SK-MEL-5 (cell line): ENCODE measurements around the genes MBOAT2 and YWHAQ.

RAMPAGE:
- cytosol, long total RNA = no peak
- long total RNA = no peak
- nucleus, long total RNA = no peak
Measured at GRCh38 chr2:8665268-8665626, 16.6 kb upstream of the ID2 start.

RAMPAGE:
- cytosol, long total RNA = no peak
- long total RNA = no peak
- nucleus, long total RNA = no peak
Measured at GRCh38 chr2:8731398-8732022, 49.7 kb downstream of the ID2 start.

GRCh38 chr2:9003515-9004249, at the start of gene MBOAT2:
Gene MBOAT2 (minus strand): TSS chr2:9003684.
RAMPAGE:
- cytosol, long total RNA = no peak
- long total RNA = no peak
- nucleus, long total RNA = start-site peak on the plus strand at chr2:9004048-9004090, 24 and 11 reads in 2 replicates

DNA sequence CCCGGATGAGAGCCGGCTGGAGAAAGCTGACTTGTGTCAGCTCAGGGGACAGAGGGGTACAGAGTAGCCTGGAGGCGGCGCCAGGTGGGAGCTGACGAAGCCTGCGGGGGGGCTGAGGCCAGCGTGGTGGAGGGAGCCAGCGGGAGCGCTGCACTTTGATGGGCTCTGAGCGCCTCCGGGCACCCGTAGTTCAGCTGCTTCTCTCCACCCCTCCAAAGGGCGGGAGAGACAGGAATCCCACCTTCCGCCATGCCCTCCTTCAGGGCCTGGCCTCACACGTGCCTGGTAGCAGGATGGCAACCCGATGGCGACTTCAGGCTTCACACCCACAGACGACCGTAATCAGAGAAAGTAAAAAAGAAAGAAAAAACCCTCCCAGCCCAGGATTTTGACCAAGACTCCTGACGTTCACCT, 60.9 kb upstream of the ASAP2 start:
RAMPAGE:
- cytosol, long total RNA = no peak
- long total RNA = no peak
- nucleus, long total RNA = no peak

RAMPAGE:
- cytosol, long total RNA = no peak
- long total RNA = no peak
- nucleus, long total RNA = no peak
Measured at GRCh38 chr2:9286651-9287492, 80.3 kb downstream of the ASAP2 start.

GRCh38 chr2:9322556-9323363, 100.6 kb downstream of the ITGB1BP1 start:
RAMPAGE:
- cytosol, long total RNA = no peak
- long total RNA = no peak
- nucleus, long total RNA = no peak

DNA sequence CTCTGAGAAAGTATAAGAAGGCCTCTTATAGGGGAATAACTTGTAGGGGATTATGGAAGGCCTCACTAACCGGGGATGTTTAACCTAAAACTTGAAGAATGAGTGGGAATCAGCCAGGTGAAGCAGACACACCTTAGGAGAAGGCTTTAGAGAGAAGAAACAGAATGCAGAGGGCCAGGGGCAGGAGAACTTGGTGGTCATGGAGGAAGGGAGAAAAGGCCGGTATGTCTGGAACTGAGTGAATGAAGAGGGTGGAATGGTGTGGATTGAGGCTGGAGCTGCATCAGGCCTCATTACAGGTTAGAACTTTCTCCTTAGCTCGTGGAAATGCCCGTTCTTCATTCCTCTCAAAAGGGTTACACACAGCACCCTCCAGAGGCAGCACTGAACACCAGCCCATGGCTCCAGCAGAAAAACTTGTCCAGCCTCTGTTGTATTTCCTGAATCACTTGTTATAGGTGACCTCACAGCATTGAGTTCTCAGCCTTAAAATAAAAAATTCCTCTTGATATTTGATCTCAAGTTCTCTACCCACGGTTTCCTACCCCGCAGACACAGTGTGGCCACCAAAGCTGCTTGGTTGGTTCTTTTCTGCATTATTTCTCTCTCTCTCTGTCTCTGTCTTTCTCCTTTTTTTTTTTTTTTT, 89.8 kb downstream of the ITGB1BP1 start:
RAMPAGE:
- cytosol, long total RNA = no peak
- long total RNA = no peak
- nucleus, long total RNA = no peak

DNA sequence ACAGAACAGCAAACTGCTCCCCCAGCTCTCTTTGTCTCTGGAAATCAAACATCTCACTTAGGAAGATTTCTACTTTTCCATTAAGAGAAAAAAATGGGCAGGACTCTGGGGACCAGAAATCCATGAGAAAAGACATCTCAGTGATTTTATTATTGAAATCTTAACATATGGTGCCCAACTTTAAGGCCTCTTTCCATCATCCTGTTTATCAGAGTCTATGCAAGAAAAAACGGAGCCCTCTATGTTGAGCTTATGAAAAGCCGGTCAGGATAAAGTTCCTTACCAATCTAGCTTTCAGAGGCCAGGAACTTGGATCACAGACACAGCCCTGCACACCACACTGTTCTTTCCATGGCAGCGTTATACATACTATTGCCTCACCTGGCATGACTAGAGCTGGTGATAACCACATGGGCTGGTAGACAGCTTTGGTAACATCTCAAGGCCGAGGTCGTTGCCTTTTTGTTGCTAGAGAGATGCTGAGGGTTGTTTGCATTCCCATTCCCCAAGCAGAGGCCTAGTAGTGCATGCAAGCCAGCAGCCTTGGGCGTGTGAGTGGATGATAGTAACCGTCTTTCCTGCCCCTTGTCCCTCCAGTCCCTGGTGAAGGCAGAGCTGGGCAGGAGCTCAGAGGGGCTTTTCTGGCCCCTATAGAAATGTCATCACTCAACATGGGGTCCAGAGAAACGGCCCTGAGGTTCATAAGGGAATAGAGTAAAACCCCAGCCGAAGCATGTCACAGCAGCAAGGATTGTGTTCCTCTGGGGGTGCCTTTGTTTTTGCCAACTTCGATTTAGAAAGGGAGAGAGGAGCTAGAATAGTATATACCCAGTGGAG, 78.0 kb downstream of the ITGB1BP1 start:
RAMPAGE:
- cytosol, long total RNA = no peak
- long total RNA = no peak
- nucleus, long total RNA = no peak

RAMPAGE:
- cytosol, long total RNA = no peak
- long total RNA = no peak
- nucleus, long total RNA = no peak
Measured at GRCh38 chr2:9483365-9483855, 9.1 kb downstream of the IAH1 start.

RAMPAGE:
- cytosol, long total RNA = start-site peak on the minus strand at chr2:9630417-9630541, 866 and 711 reads in 2 replicates; start-site peak on the minus strand at chr2:9630958-9631018, 1,318 and 1,479 reads in 2 replicates
- long total RNA = start-site peak on the minus strand at chr2:9630440-9630522, 585 and 363 reads in 2 replicates; start-site peak on the minus strand at chr2:9630971-9631029, 830 and 93 reads in 2 replicates
- nucleus, long total RNA = start-site peak on the minus strand at chr2:9630963-9630980, 30 and 27 reads in 2 replicates
Measured at GRCh38 chr2:9630030-9631126, at the start of gene YWHAQ. Gene YWHAQ (minus strand): TSS chr2:9630997.

DNA sequence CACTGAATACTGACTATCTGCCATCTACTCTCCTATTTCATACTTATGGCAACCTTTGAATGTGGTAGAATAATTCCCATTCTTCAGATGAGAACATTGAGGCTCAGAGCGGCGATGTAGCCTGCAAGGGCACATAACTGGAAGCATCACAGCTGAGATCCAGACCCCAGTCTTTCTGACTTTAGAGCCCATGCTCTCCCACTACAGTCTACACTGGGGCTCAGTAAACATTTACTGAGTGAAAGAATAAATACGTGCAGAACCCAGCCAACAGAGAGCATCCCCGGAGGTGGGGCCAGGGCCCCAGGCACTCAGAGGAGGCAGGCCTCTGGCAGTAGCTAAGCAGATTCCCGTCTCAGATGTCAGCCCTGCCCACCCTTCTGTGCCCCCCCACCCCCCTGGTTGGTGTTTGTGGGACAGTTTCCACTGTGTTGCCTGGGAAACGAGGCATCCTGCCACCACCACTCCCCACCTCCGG, 72.1 kb upstream of the YWHAQ start:
RAMPAGE:
- cytosol, long total RNA = no peak
- long total RNA = no peak
- nucleus, long total RNA = no peak

DNA sequence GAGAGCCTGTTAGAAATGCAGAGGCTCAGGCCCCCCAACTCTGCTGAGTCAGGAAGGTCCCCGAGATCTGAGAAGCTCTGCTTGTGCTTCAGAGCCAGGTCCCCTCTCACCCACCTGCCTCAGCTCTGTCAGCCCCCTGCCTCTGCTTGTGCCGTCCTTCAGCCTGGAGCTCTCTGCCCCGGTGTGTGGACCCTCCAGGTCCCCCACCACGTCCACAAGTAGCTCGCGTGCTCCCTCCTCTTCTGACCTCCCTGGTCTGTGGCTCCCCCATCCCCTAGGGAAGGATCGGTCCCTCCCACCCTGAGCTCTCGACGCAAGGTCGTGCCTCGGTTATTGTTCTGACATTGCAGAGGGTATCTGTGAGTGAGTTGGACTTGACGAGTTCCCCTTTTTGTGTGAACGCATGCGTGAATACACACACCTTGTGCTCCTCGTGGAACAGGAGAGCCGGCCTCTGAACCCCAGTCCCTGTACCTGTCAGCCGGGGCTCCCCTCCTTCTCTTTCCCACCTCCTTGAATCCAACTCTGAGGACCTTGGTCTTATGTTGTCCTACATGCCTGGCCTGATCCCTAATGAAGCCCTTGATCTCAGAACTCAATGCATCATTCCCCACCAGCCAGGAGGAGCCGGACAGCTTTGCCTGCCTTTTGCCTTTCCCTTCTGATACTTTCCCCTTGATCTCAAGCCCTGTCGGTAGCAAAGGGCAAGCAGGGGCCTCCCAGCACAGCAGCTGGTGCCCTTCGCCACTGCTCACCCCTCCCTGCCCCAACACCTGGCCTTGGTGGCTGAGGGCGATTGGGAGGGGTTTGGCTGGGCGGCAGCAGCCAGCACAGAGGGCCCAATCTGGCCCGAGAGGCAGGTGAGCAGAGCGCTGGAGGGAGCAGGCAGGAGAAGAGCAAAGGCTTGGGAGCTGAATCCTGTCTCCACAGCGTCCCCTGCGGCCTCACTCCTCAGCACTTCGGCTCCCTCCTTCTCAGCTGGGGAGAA, 75.3 kb upstream of the TAF1B start:
RAMPAGE:
- cytosol, long total RNA = no peak
- long total RNA = no peak
- nucleus, long total RNA = no peak

DNA sequence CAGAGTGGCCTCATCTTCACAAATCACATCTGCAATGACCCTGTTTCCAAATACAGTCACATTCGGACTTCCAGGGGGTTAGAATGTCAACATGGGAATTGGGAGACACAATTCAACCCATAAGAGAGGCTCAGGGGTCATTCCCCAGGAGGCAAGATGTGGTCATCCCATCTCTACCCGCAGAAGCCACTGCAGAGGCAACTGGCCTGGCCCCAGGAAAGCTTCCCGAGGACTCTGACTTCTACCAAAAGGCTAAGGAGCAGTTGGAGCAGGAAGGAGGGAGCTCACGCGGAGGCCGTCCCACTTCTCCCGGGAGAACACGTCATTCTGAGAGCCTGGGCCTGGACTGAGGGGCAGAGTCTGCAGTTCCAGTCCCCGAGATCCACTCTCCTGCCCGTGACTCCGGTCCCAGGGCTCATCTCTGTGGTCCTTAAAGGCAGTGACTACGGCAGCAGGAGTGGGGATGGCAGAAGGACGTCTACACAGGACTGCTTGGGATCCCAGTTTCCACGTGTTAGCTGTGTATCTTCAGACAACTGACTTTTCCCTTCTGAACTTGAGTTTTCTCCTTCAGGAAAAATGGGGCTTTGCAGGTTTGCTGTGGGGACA, 69.0 kb upstream of the TAF1B start:
RAMPAGE:
- cytosol, long total RNA = no peak
- long total RNA = no peak
- nucleus, long total RNA = no peak

DNA sequence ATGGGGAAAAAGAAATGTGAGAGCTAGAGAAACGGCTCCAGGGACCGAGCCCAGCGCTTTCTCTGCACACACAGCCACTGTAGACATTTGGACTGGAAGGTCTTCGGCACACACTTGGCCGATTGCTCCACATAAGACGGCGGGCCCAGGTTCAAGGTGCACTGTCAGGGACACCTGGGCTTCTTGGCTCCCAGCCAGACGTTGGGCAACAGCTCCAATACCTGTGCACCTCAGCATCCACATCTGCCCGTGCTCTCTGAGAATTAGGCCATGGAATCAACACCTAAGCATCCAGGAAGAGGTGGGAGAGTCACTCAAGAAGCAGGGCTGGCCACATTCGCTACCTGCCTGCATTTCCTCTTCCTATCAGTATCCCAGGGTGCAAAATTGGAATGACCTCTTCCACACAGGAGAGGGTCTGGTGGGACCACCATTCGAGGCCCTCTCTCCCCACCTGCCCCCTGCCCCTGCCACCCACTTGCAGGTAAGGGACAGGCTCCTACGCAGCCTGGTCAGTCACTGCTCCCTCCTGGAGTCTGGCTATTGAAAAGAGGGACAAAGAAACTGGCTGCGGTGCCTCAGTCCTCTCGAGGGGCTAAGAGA, 40.1 kb upstream of the TAF1B start:
RAMPAGE:
- cytosol, long total RNA = no peak
- long total RNA = no peak
- nucleus, long total RNA = no peak

DNA sequence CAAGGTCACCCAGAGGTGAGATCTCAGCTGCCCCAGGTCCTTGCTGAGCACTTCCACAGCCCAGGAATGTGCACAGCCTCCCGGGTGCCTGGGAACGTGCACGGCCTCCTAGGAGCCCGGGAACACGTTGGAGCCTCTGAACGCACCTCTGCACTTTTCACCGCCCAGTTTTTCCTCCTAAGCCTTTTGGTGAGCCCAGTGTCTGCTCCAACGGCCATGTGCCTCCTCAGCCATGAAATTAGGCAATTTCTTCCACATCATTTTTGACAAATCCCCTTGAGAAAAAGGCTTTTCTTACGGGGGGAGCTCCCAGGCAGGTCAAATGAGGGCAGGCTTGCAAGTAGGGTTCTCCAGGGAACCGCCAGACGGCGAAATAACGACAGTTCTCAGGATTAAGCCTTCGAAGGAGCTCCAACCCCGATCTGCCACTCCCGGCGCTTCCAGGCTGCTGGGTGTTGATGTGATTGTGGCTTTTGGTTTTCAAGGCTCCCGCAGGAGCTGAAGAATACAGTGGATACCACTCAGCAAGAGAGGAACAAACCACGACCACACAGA, 35.0 kb upstream of the KLF11 start:
RAMPAGE:
- cytosol, long total RNA = no peak
- long total RNA = no peak
- nucleus, long total RNA = no peak

DNA sequence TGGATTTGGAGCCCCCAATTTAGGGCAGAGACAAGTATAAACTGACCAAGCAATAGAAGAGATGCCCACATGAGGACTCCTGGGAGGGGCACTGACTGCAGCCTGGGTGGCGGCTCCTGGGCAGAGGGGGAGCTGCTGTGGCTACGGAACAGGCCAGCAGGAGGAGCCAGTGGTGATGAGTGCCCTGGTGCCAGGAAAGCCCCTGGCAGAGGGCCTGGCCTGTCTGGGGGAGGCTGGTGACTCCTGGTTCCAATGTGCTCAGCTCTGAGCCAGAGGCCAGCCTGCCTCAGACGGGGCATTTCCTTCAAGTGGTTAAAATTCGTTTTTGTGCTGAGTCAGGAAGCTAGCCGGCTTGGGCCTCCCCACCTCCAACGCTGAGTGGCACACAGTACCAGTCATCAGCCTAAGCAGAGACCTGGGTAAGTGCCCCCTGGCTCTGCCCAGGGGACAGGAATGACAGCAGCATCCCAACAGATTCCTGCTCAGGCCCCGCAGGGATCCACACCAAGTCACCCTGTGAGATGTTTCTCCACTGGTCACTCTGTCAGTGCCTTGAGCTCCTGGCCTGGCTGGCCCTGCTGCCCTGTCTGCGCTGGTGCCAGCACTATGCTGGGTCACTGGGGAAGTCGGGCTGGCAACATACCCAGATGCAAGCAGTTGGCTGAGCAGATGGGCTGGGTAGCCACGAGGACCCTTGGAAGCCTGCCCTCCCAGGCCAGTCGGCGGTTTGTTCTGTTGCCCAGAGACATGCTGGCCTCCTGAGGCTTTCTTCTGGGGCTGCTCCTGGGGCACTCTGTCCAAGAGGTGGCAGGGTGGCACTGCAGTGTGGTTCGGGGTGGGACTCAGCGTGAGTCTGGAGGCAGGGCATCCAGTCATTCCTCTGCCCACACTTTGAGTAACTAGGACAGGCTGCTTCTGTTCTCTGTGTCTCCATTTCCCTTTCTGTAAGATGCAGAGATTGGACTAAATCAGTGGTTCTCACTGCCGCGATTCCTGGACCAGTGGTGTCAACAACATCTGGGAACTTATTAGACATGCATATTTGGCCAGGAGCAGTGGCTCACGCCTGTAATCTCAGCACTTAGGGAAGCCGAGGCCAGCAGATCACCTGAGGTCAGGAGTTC, 7.0 kb upstream of the KLF11 start:
RAMPAGE:
- cytosol, long total RNA = no peak
- long total RNA = no peak
- nucleus, long total RNA = no peak

DNA sequence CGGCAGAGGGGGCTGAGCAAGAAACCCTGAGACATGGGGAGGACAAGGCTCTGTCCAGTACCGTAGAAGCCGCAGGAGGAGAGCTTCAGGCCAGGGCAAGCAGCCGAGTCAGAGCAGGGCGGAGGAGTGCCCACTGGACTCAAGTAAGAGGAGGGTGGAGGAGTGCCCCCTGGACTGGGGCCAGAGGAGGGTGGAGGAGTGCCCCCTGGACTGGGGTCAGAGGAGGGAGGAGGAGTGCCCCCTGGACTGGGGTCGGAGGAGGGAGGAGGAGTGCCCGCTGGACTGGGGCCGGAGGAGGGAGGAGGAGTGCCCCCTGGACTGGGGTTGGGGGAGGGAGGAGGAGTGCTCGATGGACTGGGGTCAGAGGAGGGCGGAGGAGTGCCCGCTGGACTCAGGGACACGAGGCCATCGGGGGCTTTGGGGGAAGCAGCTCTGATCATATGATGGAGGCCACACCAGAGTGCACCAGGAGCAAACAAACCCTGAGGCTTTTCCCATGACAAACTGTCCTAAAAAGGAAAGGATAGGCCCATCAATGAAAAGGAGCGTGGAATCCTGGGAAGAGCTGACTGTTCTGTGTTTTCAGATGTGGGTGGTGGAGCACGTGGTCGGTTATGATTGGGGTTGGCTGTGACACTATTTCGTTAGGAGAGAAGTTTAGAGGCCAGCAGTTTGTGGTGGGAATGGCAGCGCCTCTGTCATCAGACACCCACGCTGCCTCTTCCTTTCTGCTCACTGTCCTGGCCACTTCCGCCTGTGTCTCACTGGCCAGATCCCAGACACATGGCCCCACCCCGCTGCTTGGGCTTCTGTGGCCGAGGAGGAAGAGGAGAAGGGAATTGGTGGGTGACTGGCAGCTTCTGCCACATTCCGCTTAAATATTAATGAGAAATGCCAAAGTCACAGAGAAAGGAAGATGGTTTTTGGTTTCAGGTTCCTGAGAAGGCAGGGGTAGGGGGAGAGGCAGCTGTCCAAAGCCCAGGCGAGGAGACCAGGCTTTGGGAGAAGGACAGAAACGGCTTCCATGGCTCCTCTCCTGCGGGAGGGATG, 24.5 kb upstream of the HPCAL1 start:
RAMPAGE:
- cytosol, long total RNA = no peak
- long total RNA = no peak
- nucleus, long total RNA = no peak

GRCh38 chr2:10300517-10300793, 2.2 kb upstream of the HPCAL1 start:
RAMPAGE:
- cytosol, long total RNA = no peak
- long total RNA = no peak
- nucleus, long total RNA = no peak

DNA sequence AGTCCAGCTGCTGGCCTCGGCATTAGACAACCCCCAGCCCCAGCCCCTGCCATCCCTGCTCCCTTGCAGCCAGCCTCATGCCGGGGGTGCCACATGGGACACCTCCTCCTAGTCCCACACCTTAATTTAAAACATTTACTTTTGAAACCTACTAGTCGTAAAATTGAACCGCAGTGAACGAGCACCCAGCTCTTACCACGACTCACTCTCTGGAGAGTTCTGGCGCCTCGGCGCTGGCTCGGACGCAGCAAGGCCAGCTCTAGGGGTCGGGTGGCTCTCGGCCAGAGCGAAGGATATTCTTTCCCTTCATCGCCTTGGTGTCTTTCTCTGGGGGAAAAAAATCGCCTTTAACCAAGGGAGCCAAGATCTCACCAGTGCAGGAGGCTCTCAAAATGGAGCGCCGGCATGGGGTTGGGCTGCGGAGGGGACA, 1.8 kb downstream of the HPCAL1 start:
RAMPAGE:
- cytosol, long total RNA = no peak
- long total RNA = no peak
- nucleus, long total RNA = no peak

DNA sequence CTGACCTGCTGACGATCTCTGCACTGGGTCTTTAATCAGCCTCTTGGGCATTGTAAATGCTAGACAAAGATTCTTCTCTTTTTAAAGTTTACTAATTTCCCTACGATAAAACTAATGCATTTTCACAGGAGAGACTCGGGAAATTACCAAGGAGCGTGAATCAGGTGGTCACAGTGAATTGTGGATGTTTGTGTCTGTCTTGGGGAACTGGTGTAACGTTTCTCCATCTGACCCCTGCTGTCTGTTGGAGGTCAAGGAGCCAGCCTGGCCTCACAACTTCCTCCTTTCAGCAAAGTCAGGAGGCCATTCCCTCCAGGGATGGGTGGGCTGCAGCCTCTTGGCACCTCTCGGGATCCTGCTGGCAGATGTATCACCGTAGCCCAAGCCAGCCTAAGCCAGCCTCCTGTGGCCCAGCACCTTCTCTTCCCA, 30.4 kb downstream of the HPCAL1 start:
RAMPAGE:
- cytosol, long total RNA = no peak
- long total RNA = no peak
- nucleus, long total RNA = no peak